ENCODE measurements around the gene PRKG2.

DNA sequence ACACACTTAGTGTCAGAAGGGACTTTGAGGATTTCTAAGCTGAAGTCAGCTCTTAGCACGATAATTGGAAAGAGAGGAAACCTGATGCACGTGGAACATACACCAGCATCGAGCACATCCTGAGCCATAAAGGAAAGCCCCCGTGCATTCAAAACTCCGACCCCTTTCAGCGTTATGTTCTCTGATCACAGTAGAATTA is 430 bp upstream of the PAQR3 start:
- RRBS = no CpG with 5 or more reads among the region's 6 CpGs

DNA sequence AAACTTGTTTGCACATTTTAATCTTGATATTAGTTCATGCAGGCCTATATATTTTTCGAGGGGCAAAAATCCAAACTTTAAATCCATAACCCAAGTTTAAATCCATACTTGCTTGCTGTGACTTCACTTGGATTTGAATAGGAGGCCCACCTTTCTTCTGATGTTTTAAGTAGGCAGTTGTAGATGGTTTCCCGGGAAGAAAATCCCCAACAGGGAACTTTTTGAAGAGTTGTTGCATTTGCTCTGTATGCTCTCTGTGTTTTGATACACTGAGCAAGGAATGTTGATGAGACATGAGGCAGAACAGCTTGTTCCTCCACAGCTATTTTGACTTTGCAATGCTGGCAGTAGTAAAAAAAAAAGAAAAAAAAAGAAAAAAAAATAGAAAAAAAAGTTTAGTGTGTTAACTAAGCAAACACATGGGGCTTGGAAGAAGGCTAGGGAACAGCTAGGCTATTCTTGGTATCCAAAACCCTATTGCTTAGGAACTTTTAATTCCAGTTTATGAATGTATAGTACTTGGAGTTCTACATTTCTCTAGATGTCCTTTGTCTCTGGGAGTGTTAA is 23.3 kb upstream of the PAQR3 start:
- RRBS = no CpG with 5 or more reads among the region's 2 CpGs

- RRBS = no CpG with 5 or more reads among the region's 1 CpG
Observed at GRCh38 chr4:78971228-78971889, 32.1 kb upstream of the PAQR3 start.

DNA sequence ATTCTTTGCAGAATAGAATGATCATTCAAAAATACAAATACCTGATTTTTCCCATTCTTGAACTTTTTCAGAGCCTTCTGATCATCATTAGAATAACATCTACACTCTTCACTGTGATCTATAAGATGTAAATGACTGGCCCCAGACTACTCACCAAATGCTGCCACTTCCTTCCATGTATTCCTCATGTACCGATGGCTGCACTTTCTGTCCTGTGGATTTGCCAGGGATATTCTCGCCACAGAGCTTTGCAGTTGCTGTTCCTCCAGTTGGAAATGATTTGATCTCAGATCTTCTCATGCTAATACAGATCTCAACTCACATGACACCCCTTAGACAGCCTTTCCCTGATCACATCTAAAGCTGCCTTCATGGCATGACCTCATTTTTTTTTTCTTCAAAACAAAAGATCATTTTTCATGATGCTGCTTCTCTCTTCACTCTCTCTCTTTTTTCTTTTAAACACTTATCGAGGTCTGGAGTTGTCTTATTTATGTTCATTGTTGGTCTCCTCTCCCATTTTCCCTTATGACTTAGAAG is 328.9 kb downstream of the ANTXR2 start:
- RRBS = no CpG with 5 or more reads among the region's 3 CpGs

DNA sequence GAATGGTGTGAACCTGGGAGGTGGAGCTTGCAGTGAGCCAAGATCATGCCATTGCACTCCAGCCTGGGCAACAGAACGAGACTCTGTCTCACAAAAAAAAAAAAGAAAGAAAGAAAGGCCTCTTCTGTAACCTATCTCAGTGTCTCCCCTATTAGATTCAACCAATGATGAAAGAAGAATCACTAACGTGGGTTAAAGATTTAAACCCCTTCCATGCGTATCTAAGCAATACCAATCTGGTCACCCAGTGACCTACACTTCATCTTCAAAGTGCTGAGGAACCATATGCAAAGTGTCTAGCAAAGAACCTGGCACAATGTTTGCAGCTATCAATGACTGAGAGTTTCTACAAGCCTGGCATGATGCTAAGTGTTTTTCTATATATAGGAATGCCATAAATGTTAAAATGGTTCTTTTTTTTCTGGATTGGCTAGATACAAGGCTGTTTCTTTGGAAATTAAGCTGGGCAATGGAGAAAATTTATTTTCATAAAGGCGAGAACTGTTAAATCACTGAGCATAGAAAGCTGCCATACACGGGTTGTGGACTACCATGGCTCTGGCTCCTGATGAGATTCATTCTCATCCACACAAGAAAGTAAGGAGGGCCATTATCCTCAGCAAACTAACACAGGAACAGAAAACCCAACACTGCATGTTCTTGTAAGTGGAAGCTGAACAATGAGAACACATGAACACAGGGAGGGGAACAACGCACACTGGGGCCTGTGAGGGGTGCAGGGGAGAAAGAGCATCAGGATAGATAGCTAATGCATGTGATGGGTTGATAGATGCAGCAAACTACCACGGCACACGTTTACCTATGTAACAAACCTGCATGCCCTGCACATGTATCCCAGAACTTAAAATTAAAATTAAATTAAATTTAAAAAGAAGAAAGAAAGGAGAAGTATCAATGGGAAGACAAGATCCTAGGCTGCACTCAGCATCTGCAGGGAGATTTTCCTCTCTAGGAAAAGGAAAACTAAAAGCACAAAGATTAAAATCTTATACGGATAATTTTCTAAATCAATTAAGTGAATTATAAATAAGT is 5.6 kb downstream of the ANTXR2 start:
- RRBS = no CpG with 5 or more reads among the region's 9 CpGs

DNA sequence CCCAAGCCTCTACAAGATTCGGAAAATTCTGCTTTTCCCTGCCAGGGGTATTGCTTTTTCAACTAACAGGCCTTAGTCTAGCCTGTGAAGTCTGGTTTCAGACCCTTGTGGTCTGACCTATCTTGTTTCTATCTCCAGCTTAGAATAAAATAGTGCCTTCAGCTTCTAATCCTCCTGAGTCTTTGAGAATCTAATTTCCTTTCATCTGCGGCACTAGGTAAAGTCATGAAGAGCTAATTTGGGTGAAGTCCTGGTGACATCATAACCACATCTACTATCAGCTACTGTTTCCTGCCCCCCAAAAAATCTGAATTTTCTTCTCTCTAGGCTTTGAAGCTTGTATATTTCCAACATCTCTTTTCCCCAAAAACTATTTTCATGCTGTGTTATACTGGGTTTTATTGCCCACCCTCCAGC is 52.8 kb upstream of the ANTXR2 start:
- RRBS = no CpG with 5 or more reads among the region's 2 CpGs

GRCh38 chr4:80197719-80198451 is 582 bp downstream of the PRDM8 start:
- RRBS = 4% methylated on average over 9 of the region's 42 CpGs

GRCh38 chr4:80265362-80266159 is 903 bp upstream of the FGF5 start:
- RRBS = no CpG with 5 or more reads among the region's 37 CpGs

DNA sequence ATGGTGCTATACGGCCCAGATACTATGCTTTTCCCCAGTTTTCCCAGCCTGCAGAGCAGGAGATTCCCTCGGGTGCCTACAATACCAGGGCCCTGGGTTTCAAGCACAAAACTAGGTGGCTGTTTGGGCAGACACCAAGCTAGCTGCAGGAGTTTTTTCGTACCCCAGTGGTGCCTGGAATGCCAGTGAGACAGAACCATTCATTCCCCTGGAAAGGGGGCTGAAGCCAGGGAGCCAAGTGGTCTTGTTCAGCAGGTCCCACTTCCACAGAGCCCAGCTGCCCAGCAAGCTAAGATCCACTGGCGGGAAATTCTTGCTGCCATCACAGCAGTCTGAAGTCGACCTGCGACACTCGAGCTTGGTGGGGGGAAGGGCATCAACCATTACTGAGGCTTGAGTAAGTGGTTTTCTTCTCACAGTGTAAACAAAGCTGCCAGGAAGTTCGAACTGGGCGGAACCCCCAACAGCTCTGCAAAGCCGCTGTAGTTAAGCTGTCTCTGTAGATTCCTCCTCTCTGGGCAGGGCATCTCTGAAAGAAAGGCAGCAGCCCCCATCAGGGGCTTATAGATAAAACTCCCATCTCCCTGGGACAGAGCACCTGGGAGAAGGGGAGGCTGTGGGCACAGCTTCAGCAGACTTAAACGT is 104.1 kb downstream of the CFAP299 start:
- RRBS = no CpG with 5 or more reads among the region's 11 CpGs

- RRBS = 6% methylated on average over 31 of the region's 57 CpGs
Observed at GRCh38 chr4:81214902-81215496, at the start of gene PRKG2. TSS of gene PRKG2 (minus strand) at chr4:81215222.

DNA sequence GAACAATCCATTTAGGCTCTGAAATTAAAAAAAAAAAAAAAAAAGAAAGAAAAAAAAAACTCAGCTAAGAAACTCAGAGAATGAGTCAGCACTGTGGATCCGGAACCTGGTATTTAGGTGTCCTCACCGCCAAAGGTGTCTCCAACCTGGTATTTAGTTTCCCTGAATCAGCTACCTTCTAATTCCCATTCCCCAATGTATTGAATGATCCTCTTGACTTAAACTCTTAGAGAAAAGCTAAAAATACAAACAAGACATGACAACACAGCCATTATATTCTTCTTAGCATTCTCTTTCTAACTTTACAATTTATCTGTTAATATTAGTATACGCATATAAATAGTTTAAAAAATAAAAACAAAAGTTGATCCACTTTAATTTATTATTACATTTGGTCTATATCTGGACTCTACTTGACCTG is 150.4 kb upstream of the RASGEF1B start:
- RRBS = no CpG with 5 or more reads among the region's 3 CpGs

DNA sequence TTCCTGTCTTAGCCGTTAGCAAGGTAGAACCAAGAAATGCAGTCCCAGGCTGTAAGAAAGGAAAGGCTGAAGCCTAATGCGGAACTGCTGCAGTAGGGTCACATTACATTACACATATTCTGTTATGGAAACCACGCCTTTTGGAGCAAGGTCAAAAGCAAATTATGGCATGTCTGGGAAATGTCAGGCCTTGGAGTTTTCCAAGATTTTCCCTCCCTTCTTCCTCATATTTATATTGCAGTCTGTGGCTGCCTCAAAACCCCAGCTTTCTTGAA is 204.9 kb upstream of the RASGEF1B start:
- RRBS = no CpG with 5 or more reads among the region's 3 CpGs

DNA sequence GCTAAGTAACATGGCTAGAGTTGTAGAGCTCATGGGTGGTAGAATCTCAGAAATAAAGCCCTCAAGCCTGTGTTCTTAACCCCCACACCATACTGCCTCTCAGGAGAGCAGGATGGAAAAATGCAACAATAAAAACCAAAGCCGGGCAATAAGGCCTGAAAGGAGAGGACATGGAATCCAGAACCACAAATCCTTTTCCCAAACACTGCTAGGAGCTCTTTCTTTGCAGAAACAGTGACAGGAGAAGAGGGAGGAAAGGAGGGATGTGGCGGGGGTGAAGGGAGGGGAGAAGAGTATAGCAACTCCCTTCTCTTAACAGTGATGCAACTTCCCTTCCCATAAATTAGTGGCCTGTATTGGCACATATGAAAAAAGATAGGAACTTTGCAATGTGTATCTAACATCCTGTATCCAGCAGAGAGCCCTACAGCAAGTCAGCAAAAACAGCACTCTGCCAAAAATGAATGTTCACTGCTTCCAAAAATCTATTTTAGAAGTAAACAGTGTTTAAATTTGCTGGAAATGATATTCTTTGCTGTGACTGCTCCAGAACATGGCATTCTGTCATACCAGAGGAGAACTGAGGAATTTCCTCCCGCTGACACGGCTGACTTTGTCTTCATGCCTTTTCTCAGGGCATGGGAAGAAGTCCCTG is 343.2 kb upstream of the RASGEF1B start:
- RRBS = no CpG with 5 or more reads among the region's 4 CpGs

DNA sequence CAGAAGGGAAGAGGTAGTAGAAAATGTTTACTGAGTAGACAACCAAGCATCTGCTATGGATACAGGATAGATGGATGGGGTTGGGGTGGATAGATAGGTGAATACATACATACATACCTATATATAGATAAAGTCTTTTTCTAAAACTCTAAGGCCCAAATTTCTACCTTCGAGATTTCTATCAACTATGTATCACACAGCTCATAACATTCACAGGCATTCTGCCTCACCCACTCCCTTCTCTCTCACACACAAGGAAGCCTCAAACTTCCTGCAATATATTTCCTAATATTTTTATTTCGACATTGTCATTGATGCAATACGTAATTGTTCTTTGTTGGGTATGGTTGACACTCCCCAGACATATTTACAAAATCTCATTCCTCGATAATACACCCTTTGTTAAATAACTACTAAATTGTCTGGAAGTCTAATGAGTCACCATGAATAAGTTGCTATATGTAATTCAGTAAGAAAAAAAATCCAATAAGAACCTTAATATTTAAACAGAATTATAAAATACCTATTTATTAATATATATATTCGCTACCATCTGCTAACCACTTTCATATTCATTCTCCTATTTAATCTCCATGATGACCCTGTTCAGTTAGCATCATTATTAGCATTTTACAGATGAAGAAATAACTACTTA is 143.5 kb downstream of the HNRNPD start:
- RRBS = no CpG with 5 or more reads among the region's 5 CpGs

DNA sequence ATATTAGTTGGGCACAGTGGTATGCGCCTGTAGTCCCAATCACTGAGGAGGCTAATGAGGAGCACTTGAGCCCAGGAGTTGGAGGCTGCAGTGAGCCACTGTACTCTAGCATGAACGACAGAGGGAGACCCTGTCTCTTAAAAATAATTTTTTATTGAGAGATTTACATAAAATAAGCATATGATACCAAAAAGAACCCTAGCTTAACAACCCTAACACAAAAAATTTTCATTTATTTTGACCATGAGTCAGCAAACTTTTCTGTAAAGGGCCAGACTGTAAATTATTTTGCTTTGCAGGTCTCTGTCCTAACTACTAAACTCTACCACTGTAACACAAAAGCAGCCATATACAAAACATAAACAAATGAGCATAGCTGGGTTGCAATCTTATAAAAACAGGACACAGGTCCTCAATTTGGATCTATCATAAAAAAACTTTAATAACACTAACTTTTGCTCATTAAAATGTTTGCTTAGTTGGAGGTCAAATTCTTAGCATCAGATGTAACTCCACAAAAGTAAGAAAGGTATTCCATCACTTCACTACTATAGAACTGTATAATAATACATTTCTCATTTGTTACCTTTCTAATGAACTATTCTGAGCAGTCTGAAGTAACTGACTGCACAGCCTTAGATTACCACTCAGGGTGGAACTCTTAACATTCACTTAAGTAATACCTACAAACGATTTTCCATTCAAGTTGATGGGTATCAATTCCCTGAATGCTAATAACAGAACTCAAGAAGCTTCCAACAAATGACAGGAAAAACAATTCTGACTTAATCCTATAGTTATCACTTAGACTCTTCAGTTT is 21.2 kb downstream of the HNRNPD start:
- RRBS = no CpG with 5 or more reads among the region's 3 CpGs

GRCh38 chr4:82356326-82357019 is 17.3 kb downstream of the HNRNPD start:
- RRBS = no CpG with 5 or more reads among the region's 3 CpGs

GRCh38 chr4:82426210-82427018 is 3.8 kb downstream of the HNRNPDL start:
- RRBS = no CpG with 5 or more reads among the region's 5 CpGs

DNA sequence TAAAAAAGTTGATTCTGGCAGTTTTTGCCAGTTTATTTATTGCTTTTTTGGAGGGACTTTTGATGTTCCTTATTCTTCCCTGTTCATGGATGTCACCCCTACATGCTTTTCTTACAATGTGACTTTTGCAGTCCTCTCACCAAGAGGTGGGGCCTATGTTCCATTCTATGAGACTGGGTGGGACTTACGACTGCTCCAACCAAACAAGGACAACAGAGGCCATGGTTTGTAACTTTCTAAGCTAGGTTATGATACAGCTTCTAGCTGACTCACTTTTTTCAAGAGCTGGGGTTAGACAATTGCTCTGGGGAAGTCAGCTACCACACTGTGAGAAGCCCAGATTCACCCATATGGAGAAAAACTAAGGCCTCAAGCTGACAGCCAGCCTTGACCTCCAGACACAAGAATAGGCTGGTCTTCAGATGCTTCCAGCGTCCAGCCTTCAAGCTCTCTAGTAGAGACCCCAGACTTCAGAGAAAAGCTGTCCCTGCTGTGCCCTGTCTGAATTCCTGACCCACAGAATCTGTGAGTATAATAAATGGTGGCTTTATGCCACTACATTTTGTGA is 39.5 kb downstream of the ENOPH1 start:
- RRBS = no CpG with 5 or more reads among the region's 2 CpGs

GRCh38 chr4:82708792-82709357 is 89.7 kb downstream of the SCD5 start:
- RRBS = no CpG with 5 or more reads among the region's 4 CpGs

All from AG08470 (cell line).